ENCODE data around the gene DEGS2.

DNA sequence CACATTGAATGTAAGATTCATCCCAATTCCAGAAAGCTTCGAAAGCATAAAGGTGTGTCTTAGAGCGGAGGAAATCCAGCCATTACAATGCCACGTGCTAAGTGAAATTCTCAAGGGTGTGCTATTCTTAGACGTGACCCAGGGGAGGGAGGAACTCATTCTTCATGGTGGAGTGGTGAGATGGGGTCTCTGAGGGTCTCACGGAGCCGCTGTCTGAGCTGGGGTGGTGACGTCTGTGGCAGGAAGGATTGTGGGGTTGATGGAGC lies 25.1 kb upstream of the EML1 start:
- RRBS, result no CpG with 5 or more reads among the region's 7 CpGs

DNA sequence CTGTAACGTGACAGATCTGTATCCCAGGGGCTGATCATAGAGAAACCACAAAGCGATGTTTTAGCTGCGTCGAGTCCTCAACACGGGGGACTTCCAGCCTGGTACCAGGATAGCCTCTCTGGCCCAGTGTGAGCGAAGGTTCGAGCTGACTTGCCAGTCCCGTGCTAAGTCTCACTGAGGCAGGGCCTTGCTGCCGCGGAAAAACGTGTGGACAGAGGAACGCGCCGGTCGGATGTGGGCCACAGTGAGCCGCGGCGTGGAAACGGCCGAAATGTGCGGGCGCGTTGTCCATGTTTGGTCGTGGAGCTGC lies 628 bp upstream of the EML1 start:
- RRBS, result no CpG with 5 or more reads among the region's 24 CpGs

DNA sequence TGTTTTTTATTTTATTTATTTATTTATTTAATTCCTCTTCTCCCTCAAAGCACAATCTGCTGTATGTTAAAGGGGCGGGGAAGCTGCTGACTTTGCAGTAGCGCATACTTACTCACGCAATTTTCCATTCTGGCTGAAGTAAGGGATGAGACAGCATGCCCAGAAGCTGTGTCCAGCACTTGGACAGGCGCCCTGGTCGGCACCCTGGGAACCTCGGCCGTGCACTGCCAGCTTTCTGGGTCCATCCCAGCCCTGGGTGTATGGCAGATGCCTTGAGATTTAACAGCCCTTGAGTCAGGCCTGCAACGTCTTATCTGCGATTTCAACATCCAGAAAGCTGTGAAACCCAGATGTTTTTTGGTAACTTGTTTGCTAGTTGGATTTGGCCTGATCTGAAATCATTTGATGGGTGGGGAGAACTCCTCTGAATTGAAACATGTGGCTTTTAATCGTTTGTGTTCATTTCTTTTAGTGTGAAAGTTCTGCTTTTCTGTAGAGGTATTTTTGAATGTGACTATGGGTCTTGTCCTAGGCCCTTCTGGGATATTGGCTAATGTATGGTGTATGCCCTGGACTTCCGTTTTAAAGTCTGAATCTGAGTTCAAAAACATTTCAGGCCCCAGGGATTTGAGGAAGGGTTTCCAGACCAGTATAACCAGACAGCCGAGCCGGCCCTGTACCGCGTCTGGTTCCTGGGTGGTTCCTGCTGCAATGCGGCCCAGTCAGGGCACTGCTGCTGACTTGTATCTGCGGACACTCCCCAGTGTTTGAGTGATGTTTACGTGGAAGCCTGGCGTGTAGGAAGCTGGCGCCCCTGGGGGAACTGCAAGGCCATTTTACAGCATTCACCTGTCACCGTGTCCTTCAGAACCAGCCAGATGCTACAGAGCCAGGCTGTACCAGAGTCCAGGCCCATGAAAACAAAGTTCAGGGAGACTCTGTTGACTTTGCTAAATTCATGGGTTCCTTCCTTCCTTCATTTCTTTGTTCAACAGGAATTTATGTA lies 16.4 kb downstream of the EML1 start:
- RRBS, result no CpG with 5 or more reads among the region's 21 CpGs

- RRBS, result 16% methylated on average over 2 of the region's 14 CpGs
These were observed 119.2 kb upstream of the EVL start for GRCh38 chr14:99945892-99946618.

- RRBS, result no CpG with 5 or more reads among the region's 14 CpGs
These were observed 7.6 kb downstream of the EVL start for GRCh38 chr14:100072729-100073365.

- RRBS, result 93% methylated on average over 1 of the region's 10 CpGs
These were observed 8.6 kb downstream of the EVL start for GRCh38 chr14:100073774-100074211.

- RRBS, result 2% methylated on average over 13 of the region's 51 CpGs
These were observed 535 bp downstream of the DEGS2 start for GRCh38 chr14:100158848-100159372.

DNA sequence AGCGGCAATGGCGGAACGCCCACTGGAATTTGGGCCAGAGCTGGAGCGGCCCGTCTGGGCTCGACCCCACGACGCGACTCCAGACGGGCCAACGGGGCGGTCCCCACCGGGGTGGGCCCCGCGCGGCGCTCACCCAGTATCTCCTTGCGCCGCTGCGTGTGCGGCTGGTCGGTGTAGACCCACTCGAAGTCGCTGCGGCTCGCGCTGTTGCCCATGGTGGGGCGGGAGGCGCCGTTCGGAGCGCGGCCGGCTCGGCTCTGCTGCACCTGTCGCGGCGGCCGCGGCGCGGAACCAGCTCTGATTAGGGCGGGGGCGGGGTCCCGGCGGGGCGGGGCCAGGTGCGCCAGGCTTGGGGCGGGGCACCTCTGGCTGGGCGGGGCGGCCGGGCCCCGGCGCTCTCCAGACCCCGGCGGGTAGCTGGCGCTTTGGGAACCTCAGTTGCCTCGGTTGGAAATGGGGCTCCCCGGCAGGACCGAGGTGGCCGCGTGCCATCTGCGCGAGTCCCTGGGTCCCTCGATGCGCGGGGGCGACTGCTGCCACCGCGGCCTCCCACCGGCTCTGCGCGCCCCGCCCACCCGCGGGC lies at the start of gene DEGS2:
Gene DEGS2, minus strand, starts transcription at position 273 of the 583 bp plus-strand sequence.
- RRBS, result 4% methylated on average over 38 of the region's 76 CpGs

GRCh38 chr14:100165293-100165831 lies 5.9 kb upstream of the DEGS2 start:
- RRBS, result no CpG with 5 or more reads among the region's 30 CpGs

DNA sequence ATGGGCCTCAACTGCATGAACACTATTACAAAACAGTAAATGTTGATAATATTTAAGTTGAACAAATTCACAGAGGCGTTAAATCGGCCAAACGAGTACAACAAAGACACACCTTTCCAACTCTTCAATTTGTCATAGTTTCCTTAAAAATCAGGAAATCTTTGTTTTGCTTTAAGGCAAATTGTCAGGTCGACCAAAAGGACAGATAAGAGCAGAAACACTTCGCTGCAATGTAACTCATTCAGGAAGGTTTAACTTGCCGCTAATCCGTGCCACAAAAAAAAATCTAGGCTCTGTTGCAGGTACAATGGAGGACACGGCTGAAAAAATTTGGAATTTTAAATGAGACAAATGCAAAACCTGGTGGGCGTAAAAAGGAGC lies 1.5 kb upstream of the YY1 start:
- RRBS, result no CpG with 5 or more reads among the region's 9 CpGs

DNA sequence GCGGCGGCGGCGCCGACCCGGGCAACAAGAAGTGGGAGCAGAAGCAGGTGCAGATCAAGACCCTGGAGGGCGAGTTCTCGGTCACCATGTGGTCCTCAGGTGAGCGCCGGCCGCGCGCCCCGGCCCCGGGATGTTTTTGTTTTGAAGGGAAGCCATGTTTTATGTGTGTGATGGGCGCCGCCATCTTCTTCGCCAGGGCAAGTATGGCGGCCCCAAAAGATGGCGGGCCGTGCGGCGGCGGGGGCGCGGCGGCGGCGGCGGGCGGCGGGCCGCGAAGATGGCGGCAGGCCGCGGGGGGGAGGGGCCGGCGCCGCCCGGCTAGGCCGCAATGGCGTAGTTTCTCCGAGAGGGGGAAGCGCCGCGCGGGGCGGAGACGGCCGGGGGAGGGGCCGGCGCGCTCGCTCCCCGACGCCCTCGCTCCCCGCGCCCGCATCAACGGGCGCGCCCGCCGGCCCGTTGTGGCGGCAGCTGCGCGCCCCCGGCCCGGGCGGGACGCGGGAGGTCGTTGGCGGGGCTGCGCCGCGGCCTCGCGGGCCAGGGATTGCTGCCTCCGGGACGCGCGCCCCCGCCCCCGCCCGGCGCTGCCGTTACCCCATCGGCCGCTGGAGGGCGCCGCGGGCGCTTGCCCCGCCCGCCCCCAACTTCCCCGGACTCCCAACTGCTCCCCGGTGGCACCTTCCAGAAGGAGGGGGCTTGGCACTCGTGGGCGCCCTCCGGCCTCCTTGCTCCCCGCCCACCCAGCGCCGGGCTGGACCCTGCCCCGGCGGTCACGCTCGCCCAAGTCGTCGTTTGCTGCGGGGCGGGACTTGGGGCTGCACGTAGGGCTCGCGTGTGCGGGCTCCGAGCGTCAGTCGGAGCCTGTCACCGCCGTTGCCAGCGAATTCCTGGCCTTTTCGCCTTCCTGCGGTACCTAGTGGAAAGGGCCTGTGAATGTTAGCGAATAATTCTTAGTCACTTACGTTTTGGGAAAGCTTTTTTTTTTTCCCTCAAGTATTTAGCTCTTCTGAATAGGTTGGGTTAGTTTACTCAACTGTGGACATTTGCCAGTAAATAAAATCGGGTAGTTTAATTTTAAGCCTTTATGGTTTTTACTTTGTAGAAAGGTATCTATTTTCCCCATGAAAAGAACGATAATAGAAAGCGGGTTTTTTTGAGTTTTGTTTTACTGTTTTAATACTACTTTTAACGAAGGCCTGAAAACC lies 1.3 kb downstream of the YY1 start:
- RRBS, result 2% methylated on average over 55 of the region's 133 CpGs

DNA sequence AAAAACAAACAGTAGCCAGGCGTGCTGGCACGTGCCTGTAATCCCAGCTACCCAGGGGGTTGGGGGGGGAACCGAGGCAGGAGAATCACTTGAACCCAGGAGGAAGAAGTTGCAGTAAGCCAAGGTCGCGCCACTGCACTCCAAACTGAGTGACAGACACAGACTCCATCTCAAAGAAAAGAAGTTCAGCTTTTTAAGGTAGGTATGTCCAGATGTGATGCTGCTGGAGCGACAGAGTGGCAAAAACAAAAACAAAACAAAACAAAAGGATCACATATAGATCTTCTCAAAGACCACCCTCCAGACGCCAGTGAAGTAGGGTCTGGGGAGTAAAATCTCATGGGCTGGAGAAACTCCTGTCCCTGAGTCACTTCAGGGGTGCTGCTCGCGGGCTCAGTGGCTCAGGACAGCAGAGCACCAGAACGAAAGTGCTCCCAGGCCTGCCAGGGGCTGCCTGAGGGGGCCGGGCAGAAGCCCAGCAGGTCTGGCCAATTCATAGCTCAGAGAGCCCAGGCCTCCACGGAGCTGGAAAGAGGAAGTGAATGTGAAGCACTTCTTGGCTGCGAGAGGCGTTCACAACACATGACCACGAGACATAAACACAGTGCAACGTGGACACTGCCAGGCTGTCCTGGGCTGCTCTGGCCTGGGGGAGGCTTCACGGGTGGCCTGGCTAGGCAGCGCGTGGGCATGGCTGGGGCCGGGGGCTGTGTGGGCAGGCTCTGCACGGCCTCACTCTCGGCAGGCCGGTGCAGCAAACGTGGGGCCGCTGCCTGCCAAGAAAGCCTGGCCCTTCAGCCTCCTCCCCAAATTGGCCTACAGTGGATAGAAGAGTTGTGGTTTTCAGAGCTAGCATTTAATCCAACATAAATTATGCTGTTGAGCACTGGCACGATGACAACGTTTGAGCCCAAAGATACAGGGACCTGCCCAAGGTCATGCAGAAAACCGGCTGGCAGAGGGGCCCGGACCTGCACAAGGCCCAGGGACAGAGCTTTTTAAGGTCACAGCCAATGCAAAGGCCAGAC lies 9.0 kb downstream of the SLC25A29 start:
- RRBS, result 91% methylated on average over 4 of the region's 29 CpGs

- RRBS, result no CpG with 5 or more reads among the region's 11 CpGs
These were observed 18.1 kb downstream of the SLC25A47 start for GRCh38 chr14:100341078-100341893.

DNA sequence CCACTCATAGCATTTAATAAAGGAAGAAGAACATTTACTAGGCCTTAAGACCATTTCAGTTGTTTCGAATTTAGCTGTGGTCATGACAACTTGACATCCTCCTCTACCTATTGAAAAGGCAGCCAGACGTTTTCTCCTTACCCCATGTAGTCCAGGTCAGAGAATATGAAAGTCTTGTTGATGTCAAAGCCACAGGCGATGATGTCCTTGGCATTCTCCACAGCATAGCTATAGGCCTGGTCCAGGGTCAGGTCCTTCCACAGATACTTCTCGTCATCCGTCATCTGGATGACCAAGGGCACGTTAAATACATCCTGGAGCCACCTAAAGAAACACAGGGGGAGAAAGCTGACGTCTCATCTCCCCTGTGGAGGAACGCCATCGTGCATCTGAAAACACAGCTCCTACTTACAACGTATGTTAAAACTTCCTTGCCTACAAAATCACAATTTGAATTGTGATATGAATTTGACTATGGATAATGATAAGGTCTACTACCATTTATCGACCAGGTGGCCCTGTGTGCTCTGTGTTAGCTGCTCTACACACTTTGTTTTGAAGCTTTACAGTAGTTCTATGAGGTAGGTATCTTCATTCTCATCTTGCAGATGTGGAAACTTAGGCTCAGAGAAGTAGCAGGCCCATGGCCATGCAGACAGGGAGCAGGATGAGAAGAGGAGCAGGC lies 21.5 kb downstream of the WARS1 start:
- RRBS, result no CpG with 5 or more reads among the region's 11 CpGs

- RRBS, result no CpG with 5 or more reads among the region's 13 CpGs
These were observed 644 bp downstream of the WDR25 start for GRCh38 chr14:100376830-100377428.

DNA sequence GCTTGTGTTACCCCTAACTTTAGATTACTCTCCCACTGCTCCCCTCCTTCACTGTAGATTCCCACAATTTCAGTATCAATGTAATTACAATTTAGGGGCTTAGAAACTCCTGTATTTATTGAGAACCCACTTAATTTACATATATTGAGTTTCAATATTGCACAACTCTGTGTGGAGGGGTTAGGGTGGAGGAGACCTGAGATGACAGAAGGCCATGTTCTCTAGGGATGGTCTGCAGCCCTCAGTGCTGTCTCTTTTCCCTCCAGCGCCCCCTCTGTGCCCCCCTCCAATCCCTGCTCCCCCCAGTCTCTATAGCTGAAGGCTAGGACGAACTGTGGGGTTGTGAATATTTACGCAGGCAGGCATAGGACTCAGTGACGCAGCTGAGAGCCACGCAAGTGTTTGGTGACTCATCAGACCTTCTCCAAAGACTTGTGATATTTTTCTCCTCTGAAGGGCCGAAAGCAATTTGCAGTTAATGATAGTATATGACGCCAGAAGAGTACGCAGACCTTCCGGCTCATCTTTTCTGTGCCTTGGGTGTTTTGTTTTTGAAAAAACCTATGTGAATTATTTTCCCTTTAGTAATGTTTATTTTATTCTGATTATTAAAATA lies 32.1 kb downstream of the WDR25 start:
- RRBS, result no CpG with 5 or more reads among the region's 9 CpGs

DNA sequence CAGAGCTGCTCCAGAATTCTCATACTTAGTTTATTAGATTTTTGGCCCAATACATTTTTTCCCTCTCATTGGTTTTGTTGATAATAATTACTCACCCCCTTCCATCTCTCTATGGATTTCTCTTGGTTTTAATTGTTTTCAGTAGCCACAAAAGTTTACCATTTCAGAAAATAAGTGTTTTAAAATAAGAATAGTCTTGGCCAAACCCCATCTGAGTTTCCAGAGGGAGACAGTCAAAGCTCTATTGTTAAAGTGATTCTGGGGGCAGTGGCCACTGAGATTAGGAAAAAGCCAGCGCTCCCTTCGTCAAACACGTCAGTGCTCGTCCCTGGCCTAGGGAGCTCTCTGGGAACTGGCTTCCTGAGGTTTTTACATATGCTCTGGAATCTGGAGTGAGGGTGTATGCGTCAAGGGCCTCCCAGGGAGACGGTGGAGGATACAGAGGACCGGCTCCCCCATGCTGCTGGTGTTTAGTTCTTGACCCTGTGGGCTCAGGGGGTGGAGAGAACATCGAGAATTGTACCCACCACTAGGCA lies 33.7 kb downstream of the WDR25 start:
- RRBS, result no CpG with 5 or more reads among the region's 8 CpGs

- RRBS, result 73% methylated on average over 3 of the region's 20 CpGs
These were observed 28.8 kb downstream of the BEGAIN start for GRCh38 chr14:100558130-100559020.

- RRBS, result 2% methylated on average over 30 of the region's 81 CpGs
These were observed 670 bp downstream of the BEGAIN start for GRCh38 chr14:100586305-100587189.

DNA sequence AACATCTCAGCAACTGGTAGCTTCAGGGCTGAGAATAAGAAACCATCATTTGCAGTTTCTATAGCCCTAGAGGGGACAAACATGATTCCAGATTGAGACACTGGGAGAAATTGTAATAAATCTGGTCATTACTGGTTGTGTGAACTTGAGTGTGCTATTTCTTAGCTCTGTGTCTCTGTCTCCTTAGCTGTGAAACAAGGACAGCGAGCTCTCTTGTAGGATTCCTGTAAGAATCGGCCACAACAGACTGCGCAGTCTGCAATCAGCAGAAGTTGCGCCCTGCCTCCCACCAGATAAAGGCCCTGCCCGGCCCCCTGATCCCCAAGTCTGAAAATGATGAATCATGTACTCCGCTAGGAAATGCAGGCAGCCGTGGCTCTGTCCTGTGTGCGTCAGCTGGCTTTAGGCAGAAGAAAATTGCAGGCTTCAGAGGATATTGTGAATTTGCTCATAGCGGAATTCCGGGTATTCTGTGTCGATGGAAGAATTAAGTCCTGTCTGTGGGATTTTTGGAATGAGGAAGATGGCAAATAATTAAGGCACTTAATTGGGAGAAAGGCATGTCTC lies 64.1 kb downstream of the DLK1 start:
- RRBS, result no CpG with 5 or more reads among the region's 11 CpGs

Data from AG04449 (cell line).